ENCODE data around the genes LRBA and SH3D19.

GRCh38 chr4:147822013-147822654 is 90.2 kb downstream of the ARHGAP10 start:
- PRO-cap: no peak
- RAMPAGE, long total RNA, 4 experiments: no peak in any of the 4 experiments

GRCh38 chr4:147857385-147858166 is 125.7 kb downstream of the ARHGAP10 start:
- PRO-cap: no peak
- RAMPAGE, long total RNA, 4 experiments: no peak in any of the 4 experiments

DNA sequence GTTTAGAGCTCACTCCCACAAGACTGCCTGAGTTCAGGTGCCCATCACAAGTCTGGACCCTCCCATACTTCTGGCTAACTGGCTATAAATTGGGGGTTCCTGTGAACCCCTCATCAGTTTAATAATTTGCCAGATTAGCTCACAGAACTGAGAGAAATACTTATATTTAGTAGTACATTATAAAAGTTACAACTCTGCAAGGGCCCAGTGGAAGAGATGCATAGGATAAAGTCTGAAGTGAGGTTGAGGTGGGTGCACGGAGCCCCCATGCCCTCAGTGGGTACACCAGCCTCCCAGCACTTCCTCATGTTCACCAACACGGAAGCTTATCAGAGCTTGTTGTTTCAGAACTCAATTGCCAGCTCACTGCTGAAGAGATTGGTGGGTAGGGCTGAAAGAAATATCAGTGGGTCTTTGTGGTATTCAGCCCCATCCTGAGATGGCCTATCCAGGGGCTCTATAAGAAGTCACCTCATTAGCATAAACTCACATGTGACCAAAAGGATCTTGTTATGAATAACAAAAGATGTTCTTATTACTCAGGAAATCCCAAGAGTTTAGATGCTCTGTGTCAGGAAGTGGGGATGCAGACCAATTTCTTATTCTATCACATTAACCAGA is 177.2 kb downstream of the ARHGAP10 start:
- PRO-cap: no peak
- RAMPAGE, long total RNA, 4 experiments: no peak in any of the 4 experiments

DNA sequence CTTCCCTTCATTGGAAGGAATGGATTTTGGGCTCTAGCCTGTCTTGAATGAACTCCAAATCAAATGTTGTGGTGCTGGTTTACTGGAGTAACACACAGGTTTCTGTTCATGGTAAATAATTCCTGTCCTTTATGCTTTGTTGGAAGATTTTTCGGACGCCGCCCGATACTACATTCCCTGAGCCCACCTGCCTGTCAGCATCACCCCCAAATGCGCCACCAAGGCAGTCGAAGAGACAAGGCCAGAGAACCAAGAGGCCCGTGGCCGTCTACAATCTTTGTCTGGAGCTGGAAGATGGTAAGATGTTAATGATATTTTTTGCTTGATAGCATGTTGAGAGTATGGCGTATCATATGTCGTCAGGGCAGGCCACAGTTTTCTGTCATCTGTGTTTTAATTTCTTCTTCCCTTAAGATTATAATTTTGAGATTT is 291.2 kb downstream of the ARHGAP10 start:
- PRO-cap: no peak
- RAMPAGE, long total RNA, 4 experiments: no peak in any of the 4 experiments

- PRO-cap: no peak
- RAMPAGE, long total RNA, 4 experiments: no peak in any of the 4 experiments
These were observed 16.3 kb downstream of the NR3C2 start for GRCh38 chr4:148425797-148426511.

- PRO-cap: no peak
- RAMPAGE, long total RNA, 4 experiments: no peak in any of the 4 experiments
These were observed 3.1 kb upstream of the MAB21L2 start for GRCh38 chr4:150578534-150579468.

- PRO-cap: no peak
- RAMPAGE, long total RNA, 4 experiments: start-site peak on the minus strand in 3 of 4 experiments, at chr4:151015203-151015284 at its widest, 29 to 60 reads per replicate
These were observed at the start of gene LRBA for GRCh38 chr4:151014872-151015508. LRBA (minus strand) TSS chr4:151015284.

- PRO-cap: no peak
- RAMPAGE, long total RNA, 4 experiments: no peak in any of the 4 experiments
These were observed 5.2 kb downstream of the RPS3A start for GRCh38 chr4:151104619-151105118.

- PRO-cap: no peak
- RAMPAGE, long total RNA, 4 experiments: no peak in any of the 4 experiments
These were observed 5.9 kb downstream of the RPS3A start for GRCh38 chr4:151105119-151105950.

DNA sequence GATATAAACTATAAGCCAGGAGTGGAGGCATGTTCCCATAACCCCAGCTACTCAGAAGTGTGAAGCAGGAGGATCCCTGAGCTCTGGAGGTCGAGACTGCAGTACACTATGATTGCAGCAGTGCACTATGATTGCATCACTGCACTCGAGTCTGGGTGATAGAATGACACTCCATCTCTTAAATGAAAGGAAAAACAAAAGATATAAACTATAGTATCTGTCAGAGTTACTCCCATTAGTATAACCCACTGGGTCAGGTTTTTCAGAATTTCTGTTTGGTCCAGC is 47.6 kb downstream of the RPS3A start:
- PRO-cap: no peak
- RAMPAGE, long total RNA, 4 experiments: no peak in any of the 4 experiments

GRCh38 chr4:151325400-151326203 is at the start of gene SH3D19:
SH3D19 (minus strand) TSS chr4:151325605.
- PRO-cap: no peak
- RAMPAGE, long total RNA, 4 experiments: no peak in any of the 4 experiments

DNA sequence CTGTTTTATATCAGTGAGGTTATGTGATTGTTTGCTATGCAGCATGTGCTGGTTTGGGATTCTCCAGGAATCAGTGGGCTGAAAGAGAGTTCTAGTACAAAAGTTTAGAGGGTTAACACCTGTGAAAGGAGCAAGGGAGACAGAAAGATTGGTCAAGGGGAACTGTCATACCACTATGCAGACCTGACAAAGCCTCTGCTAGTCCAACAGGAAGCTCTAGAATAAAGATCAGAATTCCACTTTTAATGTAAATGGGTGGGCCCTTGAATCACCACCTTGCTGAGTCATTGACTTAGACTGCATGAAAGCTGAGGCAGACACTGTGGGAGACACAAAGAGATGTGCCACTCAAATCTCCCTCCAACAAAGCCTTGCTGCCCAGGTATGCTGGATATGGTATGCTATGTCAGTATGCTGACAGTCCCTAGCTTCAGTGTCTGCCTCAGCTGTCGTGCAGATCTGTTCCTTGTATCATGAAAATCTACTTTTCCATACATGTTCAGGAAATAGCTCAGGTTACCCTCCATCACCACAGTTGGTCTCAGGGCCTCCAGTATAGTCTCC is 6.2 kb upstream of the SH3D19 start:
- PRO-cap: no peak
- RAMPAGE, long total RNA, 4 experiments: no peak in any of the 4 experiments

GRCh38 chr4:151683208-151683762 is 77.5 kb downstream of the GATB start:
- PRO-cap: no peak
- RAMPAGE, long total RNA, 4 experiments: no peak in any of the 4 experiments

DNA sequence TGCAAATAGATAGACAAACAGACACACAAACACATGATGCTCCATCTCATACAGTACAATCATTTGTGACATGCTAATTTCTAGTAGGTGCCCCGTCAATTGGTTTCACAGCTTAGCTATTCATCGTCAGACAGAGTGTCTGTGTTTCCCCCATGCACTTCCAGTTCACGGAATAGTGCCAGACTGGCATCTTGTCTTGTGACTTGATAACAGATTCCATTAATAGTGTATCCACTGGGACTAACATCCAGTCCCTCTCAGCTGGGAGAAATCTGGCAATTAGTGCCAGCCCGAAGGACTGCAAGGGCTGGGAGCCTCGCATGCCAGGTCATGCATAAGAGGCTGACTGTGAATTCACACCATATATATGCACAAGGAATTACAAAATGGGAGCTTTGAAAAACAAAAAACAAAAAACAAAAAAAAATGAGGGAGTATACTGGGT is 20.2 kb upstream of the GATB start:
- PRO-cap: no peak
- RAMPAGE, long total RNA, 4 experiments: no peak in any of the 4 experiments

DNA sequence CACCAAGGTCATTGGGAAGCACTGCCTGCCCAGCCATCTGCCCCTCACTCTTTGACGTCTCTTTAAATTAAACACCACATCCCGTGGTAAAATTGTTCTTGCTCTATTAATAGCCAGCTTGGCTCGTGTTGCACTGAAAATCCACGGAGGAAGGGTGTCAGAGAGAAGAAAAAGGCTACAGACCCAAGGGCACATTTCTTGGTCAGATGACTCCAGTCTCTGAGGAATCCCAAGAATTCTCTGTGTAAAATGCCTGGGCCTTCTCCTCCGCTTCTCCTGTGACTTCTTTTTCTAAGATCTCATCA is 45.7 kb upstream of the GATB start:
- PRO-cap: no peak
- RAMPAGE, long total RNA, 4 experiments: no peak in any of the 4 experiments

DNA sequence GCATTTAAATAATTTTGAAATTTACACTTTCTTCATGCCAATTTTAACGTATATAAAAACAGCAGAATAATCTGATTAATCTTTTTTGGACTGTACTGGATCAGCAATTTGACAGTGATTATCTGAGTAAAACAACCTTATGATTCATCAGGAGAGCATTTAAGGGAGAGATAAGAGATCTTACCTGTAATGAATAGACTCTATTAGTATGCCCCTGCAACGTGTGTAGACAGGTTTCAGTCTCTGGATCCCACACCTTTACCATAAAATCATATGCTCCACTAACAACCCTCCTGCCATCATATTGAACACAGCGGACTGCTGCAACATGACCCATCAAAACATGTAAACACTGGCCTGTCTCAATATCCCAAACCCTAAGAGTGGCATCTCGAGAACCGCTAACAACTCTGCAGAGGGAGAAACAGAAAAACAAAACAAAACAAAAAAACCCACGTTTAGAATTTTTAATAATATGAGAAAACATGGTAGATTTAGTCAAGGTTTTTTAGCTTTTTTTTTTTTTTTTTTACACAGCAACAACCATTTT is 210.0 kb downstream of the FBXW7 start:
- PRO-cap: no peak
- RAMPAGE, long total RNA, 4 experiments: no peak in any of the 4 experiments

DNA sequence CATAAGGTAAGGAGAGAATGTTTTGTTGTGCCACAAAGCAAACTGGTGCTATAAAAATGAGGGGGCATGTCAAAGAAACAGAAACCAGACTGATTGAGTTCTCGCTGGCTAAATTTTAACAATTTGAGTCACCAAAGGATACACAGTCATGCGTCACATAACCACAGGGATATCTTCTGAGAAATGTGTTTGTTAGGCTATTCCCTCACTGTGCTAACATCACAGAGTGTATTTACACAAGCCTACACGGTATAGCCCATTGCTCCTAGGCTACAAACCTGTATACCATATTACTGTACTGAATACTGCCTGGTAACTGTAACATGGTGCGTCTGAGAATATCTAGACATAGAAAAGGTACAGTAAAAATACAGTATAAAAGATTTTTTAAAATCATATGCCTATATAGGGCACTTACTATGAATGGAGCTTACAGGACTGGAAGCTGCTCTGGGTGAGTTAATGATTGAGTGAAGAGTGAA is 50.1 kb downstream of the FBXW7 start:
- PRO-cap: no peak
- RAMPAGE, long total RNA, 4 experiments: no peak in any of the 4 experiments

DNA sequence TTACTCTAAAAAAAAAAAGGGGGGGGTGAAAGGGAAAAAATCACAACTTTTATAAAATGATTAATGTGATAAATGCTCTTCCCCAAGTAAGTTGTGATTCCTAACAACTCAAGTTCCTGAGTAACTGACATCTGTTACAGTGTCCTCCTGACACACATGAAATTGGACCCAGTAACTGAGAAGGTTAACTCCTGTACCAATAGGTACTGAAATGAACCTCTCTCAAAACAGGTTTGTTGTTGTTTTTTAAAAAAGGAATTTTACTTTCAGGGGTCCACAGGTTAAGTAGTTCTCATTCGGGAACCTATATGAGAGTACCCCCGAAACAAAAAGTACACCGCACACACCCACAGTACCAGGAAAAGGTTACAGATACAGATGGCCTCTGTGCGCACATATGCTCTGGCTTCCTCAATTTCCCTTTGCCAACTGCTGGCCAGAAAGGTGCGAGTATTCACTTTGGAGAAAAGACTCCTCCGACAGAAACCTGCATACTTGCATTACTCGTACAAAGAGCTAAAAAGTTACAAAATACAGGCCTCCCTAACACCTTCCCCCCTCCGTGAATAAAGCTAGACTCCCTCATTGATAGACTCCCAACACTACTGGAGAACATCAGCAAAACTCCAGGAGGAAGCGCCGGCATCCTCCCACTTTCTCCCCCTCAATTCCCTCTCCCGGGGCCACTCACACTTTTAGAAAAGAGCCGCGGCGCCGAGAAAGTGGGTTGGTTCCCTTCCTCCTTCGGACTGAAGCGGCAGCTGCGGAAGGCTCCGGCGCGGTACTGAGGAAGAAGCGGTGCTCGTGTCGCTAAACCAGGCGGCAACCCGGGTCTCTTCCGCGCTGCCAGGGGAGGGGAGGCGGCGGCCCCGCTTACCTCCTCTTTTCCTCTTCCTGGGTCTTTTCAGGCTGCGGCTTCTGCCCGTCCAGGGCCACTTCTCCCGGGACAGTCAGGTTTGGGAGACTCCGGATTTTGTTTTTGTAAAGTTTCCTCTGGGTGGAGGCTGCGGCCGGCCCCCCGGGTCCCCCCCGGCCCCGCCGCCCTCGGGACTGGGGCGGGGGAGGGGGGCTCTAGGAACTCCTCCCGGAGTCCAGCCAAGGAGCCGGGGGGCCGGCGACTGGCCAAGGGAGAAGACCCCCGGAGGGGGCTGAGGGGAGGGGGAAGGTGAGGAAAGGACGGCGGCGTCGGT is 1.2 kb downstream of the FBXW7 start:
- PRO-cap: no peak
- RAMPAGE, long total RNA, 4 experiments: no peak in any of the 4 experiments

DNA sequence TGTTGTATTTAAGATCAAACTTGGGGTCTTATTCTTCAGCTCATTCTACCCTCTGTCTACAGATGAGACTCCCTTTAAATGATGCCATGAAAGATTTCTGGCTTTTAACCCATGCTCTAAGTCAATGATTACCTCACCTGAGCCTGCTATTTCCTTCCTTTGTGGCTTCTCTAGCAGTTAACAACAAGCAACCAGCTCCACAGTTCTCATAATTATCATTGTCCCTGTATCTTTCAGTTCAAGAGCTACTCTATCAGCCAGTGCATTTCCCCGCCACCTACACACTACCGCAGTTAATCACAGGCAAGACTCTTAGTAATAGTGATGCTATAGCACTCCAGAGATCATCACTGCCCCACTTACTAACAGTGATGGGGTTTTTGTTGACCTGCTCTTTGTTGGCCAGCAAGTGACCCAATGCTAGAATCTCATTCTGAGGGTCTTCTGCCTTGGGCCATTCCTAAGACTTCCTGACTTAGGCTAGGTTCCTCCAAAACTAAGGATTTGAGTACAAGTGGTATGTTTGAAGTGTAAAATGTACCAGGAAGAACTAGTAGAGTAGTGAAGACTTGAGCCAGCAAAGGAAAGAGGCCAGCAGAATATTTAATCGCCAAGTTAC is 18.4 kb upstream of the FBXW7 start:
- PRO-cap: no peak
- RAMPAGE, long total RNA, 4 experiments: no peak in any of the 4 experiments

DNA sequence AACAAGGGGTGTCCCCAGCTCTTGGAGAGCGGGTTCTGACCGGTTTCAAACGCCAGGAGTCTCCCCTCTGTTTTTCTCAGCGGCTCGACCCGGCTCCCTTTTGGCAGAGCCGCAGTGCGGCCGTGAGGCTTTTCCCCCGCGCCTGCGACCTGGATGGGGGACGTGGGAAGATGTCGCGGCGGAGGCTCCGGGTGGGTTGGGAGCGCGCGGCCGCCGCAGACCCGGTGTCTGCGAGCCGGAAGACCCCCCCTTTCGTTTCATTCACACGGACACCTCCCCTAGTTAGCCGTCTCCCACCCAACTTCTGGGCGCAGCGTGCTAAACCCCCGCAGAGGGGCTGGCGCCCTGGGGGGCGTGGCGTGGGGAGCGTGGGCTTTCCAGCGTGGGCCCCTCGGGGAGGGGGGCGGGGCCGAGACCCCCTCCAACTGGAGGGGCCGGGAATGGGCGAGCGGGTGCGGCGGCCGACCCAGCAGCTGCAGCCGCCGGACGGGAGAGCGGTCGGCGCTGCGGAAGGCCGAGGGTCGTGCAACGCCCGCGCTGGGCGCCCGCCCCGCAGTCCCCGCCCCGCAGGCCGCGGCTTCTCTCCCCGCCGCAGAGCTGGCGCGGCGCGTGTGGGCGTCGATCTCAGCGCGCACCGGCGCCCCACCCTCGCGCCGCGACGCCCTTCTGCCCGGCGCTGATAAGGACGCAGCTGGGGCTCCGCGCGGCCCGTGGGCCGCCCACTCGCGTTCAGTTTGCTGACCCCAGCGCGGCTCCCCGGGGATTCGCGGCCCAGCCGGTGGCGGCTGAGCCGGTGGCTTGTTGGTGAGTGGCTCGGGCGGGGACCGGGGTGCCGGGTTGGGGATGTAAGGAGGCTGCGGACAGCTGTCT is 1.2 kb downstream of the FHDC1 start:
- PRO-cap: no peak
- RAMPAGE, long total RNA, 4 experiments: start-site peak on the plus strand in 1 of 4 experiments, centred at position 690 of the sequence, 14 reads per replicate